Osteoblast (primary cell): ENCODE results near the gene TNIP2.

GRCh38 chr4:2755720-2756697 is at the start of gene TNIP2:
TNIP2 (minus strand) TSS chr4:2756336.
- CAGE, long polyA plus RNA, result no peak
- RRBS, result 3% methylated on average over 22 of the region's 98 CpGs

GRCh38 chr4:2791284-2791879 is 1.5 kb upstream of the SH3BP2 start:
- CAGE, long polyA plus RNA, result no peak
- RRBS, result no CpG with 5 or more reads among the region's 7 CpGs

DNA sequence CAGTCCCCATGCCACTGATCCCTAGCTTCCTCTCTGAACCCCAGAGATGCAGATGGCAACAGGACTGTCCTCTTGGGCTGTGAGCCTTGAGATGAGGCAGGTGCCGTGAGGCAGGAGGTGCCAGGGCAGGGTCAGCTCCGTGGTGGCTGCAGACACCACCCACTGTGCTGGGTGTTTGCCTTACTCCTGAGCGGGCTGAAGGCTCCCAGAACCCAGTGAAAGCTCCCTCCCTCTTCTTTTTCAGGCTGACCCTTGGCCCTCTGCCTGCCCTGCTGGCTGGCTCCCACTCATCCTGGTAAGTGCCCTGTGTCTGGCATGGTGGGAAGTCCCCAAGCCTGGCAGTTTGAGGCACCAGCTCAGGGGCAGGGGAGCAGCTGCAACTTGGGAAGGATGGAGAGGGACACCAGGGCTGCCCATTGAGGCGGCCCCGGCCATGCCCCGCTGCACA is 16.7 kb downstream of the SH3BP2 start:
- CAGE, long polyA plus RNA, result no peak
- RRBS, result 78% methylated on average over 2 of the region's 6 CpGs

GRCh38 chr4:2831559-2832298 is 11.9 kb upstream of the ADD1 start:
- CAGE, long polyA plus RNA, result no peak
- RRBS, result 88% methylated on average over 2 of the region's 37 CpGs

DNA sequence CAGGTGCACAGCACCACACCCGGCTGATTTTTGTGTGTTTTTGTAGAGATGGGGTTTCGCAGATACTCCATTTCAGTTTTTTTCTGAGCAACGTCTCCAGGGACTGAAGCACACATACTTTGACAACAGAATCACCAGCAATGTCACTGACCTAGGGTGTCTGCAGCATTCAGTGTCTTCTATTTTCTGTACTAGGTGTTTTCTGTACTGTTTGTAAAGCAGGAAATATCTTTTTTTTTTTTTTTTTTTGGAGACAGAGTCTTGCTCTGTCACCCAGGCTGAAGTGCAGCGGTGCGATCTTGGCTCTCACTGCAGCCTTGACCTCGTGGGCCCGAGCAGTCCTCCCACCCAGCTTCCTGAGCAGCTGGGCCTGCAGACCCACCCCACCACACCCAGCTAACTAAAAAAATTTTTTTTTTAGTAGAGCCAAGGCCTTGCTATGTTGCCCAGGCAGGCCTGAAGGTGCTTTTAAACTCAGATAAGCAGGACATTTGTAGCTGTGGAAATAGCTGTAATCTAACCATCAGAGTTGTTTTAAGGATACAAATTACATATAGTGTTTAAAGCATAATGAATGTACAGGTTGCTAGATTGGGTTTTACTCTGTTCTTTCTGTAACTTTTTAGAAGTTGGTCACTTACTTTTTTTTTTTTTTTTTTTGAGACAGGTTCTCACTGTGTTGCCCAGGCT is 9.0 kb downstream of the ADD1 start:
- CAGE, long polyA plus RNA, result no peak
- RRBS, result no CpG with 5 or more reads among the region's 7 CpGs

- CAGE, long polyA plus RNA, result no peak
- RRBS, result no CpG with 5 or more reads among the region's 12 CpGs
These were observed 33.9 kb downstream of the MFSD10 start for GRCh38 chr4:2900516-2901265.

GRCh38 chr4:2942064-2943174 is 7.8 kb upstream of the MFSD10 start:
- CAGE, long polyA plus RNA, result no peak
- RRBS, result 92% methylated on average over 6 of the region's 48 CpGs

GRCh38 chr4:2949885-2950505 is 13.2 kb downstream of the NOP14 start:
- CAGE, long polyA plus RNA, result no peak
- RRBS, result no CpG with 5 or more reads among the region's 22 CpGs

- CAGE, long polyA plus RNA, result no peak
- RRBS, result no CpG with 5 or more reads among the region's 9 CpGs
These were observed 36.5 kb upstream of the MSANTD1 start for GRCh38 chr4:3212418-3212997.

- CAGE, long polyA plus RNA, result no peak
- RRBS, result no CpG with 5 or more reads among the region's 8 CpGs
These were observed 22.4 kb upstream of the MSANTD1 start for GRCh38 chr4:3226506-3226947.

DNA sequence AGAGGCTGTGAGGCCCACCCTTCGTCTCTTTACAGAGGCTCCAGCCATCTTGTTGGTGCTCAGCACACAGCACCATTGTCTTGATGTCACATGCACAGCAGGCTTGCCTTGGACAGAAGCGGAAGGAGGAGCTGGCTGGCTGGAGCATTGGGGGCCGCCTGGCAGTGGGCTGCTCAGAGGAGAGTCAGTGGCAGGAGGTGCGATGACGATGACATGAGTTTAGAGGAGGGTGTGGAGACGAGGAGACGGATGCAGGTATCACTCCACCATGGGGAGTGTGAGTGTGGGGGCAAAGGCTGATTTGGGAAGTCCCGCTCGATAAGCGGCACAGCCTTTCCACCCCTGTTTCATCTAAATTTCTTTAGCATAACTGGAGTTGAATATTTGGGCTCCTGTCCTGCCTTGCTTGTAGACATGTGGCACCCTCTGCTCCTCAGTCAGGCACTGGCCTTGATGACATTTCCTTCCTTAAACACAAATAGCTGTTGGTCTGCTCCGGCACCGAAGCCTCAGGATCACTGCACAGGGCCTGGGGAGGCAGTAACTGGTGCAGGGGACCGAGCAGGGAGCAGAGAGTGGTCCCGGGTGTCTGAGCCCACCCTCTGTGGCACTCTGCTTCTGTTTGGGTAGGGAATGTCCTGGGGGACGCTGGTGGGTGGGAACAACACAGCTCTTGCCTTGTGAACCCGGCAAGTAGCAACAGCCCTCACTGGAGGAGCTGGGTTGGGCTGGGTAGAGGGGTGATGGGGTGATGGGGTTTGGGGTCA is 13.5 kb downstream of the RGS12 start:
- CAGE, long polyA plus RNA, result no peak
- RRBS, result 79% methylated on average over 5 of the region's 16 CpGs

DNA sequence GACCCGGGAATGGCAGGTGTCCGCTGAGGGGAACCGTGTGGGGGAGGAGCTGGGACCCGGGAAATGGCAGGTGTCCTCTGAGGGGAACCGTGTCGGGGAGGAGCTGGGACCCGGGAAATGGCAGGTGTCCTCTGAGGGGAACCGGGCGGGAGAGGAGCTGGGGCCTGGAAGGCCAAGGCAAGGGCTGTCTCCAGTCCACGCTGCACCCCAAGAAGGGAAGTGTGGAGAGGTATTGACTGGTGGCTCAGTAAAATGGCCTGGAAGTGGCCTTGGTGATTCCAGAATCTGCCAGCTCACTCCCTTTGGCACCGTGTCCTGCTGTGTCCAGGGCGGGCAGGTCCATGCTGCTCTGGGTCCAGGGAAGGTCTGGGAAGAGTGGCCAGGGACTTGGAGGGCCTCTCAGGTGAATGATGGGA is 17.4 kb downstream of the RGS12 start:
- CAGE, long polyA plus RNA, result no peak
- RRBS, result no CpG with 5 or more reads among the region's 12 CpGs

DNA sequence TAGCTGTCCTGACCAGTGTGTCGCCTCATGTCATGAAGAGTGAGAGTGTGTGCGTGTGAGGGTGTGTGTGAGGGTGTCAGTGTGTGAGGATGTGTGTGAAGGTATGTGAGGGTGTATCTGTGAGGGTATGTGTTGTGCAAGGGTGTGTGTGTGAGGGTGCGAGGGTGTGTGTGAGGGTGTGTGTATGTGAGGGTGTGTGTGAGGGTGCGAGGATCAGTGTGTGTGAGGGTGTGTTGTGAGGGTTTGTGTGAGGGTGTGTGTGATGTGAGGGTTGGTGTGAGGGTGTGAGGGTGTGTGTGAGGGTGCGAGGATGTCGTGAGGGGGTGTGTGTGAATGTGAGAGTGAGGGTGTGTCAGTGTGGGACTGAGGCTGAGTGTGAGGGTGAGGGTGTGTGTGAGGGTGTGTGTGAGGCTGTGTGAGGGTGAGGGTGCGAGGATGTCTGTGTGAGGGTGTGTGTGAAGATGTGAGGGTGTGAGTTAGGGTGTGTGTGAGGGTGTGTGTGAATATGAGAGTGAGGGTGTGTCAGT is 69.5 kb downstream of the RGS12 start:
- CAGE, long polyA plus RNA, result no peak
- RRBS, result no CpG with 5 or more reads among the region's 7 CpGs

- CAGE, long polyA plus RNA, result no peak
- RRBS, result 84% methylated on average over 4 of the region's 26 CpGs
These were observed 52.4 kb upstream of the HGFAC start for GRCh38 chr4:3389242-3389948.

DNA sequence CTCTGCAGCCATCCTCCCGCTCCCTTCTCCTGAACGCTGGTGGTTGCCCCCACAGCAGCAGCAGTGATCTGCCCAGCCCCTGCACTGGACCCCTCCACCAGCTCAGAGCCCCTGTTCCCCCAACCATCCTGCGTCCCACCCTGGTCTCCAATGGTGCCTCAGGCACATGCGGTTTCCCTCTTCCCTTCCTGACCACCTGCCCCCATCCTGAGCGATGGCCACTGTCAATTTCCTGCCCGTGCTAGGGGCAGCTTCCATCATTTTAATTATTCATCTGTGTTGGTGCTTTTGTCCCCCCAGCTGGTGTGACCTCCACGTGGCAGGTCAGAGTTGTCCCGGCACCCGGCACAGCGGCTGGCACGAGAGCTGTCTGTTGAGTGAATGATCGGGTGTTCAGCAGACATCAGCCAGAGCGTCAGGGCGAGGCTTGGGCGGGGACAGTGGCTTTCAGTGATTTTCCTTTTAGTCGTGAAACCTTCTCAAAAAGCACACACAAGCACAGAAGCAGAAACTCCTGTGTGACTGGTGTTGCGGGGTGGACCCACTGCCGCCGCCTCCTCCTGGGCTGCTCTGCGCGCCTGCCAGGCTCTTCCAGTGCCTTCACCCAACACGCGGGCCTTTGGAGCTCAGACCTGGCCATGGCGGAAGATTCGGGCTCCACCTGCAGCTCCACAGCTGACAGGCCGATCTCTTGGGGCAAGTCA is 51.6 kb upstream of the HGFAC start:
- CAGE, long polyA plus RNA, result no peak
- RRBS, result no CpG with 5 or more reads among the region's 26 CpGs

DNA sequence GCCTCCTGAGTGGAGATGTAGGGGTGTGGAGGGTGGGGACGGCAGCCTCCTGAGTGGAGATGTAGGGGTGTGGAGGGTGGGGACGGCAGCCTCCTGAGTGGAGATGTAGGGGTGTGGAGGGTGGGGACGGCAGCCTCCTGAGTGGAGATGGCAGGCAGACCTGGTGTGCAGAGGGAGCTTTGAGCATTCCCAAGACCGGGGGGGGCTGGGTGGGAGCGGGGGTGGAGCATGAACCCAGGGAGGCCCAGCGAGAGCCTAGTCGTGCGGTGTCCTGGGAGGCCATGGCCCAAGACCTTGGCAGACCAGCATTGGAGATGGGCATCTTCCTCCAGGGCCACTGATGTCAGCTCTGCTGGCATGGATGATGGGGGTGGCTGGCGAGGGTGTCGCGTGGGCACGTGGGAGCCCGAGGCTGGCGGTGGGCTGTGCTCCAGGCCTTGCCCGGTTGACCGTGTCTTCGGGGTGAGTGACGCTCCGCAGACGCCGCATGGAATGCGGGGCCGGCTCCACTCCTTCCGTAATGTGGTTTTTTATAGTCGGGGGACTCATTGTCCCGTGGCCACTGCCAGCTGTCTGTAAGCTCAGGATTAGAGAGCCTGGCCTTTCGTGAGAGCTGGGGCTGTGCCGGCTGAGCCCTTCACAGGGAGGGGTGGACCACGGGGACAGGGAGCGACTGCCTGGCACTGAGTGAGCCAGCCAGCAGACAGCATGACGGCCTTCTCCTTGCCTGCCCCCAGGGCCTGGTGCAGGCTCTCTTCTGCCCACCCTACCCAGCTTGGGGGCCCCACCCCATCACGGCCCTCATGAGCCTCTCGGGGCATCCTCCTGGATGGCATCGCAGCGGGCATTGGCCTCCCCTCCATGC is 20.3 kb downstream of the DOK7 start:
- CAGE, long polyA plus RNA, result no peak
- RRBS, result 6% methylated on average over 11 of the region's 35 CpGs

DNA sequence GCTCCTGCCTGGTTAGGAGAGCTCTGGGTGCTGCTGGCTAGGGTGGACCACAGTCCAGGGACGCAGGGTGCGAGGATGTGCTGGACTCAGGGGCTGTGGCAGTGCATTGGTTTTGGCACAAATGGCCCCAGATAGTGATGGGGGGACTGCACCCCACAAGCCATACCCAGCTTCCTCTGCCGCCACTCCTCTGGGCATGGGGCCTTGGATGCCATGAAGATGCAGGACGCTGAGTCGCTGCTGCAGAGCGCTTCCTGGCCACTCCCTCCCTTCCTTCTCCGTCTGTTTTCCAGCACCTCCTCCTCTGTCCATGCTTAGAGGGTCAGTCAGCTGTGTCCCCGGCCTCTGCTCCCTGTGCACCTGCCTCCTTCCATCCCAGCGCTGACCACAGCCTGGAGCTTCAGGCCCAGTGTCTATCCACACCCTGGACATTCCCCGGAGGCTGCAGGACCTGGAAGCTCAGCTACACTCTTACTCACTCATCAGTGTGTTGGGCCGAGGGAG is 58.9 kb upstream of the ADRA2C start:
- CAGE, long polyA plus RNA, result no peak
- RRBS, result 47% methylated on average over 2 of the region's 11 CpGs

DNA sequence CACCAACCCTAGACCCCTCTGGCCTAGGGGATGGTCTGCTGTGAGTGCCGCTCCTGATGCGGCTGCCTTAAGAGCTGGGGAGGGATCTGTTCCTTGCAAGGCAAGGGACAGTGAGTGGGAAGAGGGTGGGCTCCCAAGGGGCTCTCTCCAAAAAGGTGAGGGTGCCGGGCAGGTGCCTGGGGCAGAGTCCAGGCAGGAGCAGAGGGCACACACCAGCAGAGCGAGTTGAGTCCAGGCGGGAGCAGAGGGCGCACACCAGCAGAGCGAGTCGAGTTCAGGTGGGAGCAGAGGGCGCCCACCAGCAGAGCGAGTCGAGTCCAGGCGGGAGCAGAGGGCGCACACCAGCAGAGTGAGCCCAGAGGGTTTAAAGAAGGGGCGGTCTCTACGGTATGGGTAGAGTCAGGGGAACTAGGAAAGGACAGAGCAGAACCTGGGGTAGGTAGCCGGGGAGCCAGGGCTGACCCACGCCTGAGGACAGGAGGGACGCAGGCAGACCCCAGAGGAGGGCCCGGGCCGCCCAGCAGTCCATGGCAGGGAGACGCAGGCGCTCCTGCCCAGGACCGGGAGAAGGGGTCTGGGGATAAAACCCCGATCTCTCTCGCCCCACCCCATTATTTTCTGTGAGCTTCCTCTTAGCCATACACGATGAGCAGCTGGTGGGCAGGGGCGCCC is 22.0 kb upstream of the ADRA2C start:
- CAGE, long polyA plus RNA, result no peak
- RRBS, result 58% methylated on average over 8 of the region's 27 CpGs

- CAGE, long polyA plus RNA, result no peak
- RRBS, result 10% methylated on average over 54 of the region's 144 CpGs
These were observed 1.1 kb downstream of the ADRA2C start for GRCh38 chr4:3766897-3768041.

DNA sequence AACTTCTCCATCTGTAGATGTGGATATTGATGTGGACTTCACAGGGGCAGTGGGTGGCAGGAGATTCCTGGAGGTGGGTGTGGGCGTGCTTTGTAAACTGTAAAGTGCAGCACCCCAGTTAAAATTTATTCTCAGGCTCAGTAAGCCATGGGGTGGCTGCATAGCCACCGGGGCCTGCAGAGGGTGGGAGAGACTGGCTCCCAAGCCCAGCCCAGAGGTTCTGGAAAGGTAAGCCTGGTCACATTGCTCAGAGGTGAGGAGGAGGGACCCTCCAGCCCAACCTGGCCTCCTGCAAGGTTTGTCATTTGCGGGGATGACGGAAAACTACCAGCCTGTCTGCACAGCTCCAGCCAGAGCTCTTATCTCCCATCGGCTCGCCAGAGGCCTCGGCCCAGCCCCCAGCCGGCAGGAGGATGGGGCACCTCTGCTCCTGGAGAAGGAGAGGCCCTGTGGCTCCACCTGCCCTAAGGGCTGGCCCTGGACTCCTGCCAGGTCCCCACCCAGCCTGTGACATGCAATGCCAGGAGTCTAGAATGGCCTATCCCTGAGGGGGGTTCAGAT is 14.0 kb downstream of the ADRA2C start:
- CAGE, long polyA plus RNA, result no peak
- RRBS, result no CpG with 5 or more reads among the region's 8 CpGs